Non-pigmented ciliary epithelial cell (primary cell): ENCODE measurements around the gene ZNF133.

GRCh38 chr20:17680877-17681397 is 1.1 kb downstream of the RRBP1 start:
- RRBS, result 2% methylated on average over 20 of the region's 62 CpGs

DNA sequence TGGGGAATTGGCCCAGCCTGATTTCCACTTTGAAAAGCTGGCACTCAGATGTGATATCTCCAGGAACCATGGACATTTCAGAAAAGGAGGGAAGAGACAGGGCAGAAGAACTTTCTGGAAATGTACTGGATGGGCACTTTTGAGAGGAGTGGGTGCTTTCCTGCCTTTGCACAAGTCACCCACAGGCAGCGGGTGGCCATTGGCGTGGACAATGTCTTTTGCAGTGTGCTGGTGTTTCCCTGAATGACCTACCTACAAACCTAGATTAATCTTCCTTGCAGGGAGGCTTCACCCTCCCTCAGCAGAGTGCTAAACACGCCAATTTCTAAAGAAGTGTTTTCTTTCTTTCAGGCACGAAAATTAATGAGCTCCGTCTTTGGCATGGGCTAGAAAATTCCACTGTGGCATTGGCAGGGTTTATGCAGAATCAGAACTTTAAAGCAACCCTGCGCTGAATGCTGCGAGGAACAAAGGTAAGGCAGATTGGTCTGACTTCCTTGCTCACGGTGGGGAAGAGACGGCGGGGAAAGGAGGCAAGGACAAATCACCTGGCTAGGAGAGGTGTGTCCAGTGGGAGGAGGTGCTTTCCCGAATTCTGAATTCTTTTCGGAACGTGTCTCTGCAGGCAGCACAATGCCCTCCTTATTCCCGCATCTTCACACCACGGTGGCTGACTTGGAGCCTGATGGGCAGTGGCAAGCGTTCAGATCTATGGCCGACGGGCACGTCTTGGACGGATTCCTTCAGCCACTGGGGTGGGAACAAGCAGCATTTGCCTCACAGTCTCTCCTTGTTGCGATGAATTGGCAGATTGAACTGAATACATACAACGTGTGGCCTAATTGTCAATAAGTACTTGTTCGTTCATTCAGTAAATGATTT is 6.3 kb upstream of the BANF2 start:
- RRBS, result no CpG with 5 or more reads among the region's 23 CpGs

DNA sequence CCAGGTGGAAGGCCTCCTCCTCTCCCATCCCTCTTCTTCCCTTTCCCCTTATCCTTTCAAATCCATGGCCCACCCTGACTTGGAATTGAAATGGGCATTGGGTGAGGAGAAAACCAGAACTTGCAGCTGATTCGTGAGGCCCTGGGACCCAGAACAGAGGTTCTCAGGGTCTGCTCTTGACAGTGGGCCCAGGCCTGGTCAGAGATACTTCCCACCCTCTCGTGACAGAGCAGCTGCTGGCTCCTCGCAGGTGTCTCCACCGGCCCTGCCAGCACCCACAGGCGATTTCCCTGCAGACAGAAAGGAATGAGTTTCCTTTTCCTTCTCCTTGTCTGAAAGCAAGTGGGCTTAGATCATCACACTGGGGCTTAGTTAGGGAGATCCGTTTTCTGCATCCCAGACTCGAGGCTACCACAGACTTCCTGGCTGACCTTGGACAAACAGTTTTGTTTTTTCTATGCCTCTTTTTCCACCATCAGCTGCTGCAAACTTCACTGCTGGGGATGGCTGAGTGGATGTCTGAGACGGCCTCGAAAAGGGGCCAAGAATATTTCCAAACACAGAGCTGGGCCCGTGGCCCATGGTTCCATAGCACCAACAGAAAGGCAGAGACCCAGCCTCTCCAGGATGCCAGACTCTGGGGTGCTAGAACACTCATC is 86.4 kb downstream of the BANF2 start:
- RRBS, result no CpG with 5 or more reads among the region's 10 CpGs

- RRBS, result no CpG with 5 or more reads among the region's 20 CpGs
Observed at GRCh38 chr20:17836134-17836932, 132.3 kb downstream of the SNX5 start.

GRCh38 chr20:17928400-17929475 is 39.9 kb downstream of the SNX5 start:
- RRBS, result no CpG with 5 or more reads among the region's 28 CpGs

- RRBS, result no CpG with 5 or more reads among the region's 5 CpGs
Observed at GRCh38 chr20:18018365-18018984, 39.2 kb downstream of the OVOL2 start.

GRCh38 chr20:18142348-18142822 is 4.7 kb downstream of the KAT14 start:
- RRBS, result no CpG with 5 or more reads among the region's 12 CpGs

DNA sequence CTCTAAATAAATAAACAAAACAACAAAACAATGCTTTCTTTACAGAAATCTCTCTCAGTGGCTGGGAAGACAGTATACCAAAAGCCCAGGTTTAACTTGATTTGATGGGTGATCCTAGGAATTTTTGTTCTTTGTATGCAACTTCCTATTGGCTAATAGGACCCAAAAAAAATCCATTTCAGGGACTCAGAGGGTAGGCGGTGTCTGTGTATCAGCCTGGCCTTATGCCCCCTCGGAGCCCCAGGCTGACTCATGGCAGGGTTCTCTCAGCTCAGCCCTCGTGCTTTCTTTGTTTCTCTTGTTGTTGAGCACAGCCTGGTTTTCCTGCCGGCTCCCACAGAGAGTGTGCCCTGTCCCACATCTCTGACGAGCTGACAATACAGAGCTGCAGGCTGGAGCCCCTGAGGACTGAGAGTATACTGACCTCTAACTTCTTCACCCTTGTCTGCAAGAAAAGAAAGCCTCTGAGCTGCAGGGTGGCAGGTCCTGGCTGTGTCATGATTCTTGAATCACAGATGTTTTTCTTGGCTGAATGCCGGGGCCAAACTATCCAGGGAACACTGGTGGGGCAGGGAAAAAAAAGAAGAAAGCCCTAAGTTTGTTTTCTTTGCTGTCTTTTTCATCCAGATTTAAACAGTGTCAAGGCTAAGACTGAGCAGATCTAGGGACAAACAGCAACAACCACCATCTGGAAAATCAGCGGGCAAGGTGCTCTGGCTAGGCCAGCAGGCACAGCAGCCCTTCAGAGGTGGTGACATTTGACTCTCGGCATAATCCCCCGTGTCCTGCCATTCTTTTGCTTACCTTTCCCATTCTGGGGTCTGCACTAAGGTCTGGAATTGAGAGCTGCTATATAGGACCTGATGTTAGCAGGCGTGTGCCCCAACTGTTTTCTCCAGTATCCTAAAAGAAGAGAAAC is 63.3 kb upstream of the ZNF133 start:
- RRBS, result no CpG with 5 or more reads among the region's 10 CpGs

- RRBS, result 1% methylated on average over 10 of the region's 50 CpGs
Observed at GRCh38 chr20:18288010-18288663, at the start of gene ZNF133. TSS of gene ZNF133 (plus strand) at chr20:18288527.

DNA sequence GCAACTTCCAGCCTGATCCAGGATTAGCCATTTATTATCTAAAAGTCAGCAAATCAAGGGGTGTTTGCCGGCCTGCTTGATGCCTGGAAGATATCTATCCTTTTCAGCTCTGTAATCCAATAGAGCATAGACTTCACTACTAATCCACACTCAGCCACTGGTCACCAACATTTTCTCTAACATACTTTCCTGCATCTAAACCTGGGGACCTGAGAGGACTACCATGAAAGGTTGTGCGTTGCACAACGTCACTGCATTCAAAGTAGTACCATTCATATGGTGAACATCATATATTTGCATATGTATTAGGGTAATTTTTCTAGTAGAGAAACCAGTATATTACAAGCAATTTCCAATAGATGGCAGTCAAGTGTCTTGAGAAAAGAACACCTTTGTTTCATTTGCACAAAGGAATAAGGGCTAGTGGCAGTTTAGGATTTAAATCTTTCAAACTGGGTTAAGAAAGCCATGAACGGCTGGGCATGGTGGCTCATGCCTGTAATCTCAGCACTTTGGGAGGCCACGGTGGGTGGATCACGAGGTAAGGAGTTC is 53.7 kb downstream of the DZANK1 start:
- RRBS, result no CpG with 5 or more reads among the region's 6 CpGs

DNA sequence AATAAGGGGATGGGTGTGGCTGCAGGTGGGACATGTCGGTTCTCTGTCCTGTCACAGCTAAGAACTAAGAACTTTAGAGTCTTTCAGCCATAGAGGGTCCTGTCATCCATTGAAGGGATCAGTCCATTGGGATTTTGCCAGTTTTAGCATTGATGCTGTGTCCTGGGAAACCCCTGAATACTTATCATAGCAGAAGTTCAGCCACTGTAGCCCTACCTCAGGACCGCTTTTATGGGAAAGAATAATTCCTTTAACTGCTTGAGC is 18.2 kb upstream of the SCP2D1 start:
- RRBS, result no CpG with 5 or more reads among the region's 2 CpGs

GRCh38 chr20:19751026-19751658 is 6.9 kb upstream of the RIN2 start:
- RRBS, result no CpG with 5 or more reads among the region's 6 CpGs

- RRBS, result no CpG with 5 or more reads among the region's 3 CpGs
Observed at GRCh38 chr20:19756641-19756886, 1.5 kb upstream of the RIN2 start.

DNA sequence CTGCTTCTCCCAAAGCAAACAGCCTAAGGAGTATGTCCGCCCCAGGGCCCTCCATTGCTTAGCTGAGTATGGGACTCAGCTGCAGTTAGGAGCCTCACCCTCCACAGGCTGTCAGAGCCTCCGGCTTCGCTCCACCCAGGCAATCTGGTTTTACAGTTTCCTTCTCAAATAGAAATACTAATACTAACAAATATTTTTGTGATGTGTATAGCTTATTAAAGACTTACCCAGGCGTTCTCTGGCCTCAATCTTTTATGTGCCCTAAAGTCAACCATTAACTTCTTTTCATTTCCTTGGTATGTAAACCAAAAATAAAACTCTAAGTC is 17.7 kb downstream of the RIN2 start:
- RRBS, result no CpG with 5 or more reads among the region's 4 CpGs

DNA sequence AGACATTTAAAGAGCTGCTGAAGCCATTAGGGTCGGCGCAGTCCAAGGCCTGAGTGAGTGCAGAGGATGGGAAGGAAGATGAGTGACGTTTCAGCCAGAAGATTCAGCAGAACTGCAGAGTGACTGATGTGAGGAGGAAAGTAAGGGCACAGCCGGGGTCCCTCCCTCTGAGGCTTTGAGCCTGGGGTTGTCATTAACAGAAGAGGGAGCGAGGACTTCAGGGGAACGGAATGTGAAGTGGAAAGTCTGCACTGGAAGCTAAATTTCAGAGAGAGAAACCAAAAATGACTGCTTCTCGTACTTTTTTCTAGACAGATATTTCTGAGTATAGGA is 117.7 kb downstream of the RIN2 start:
- RRBS, result no CpG with 5 or more reads among the region's 7 CpGs

- RRBS, result no CpG with 5 or more reads among the region's 2 CpGs
Observed at GRCh38 chr20:19889900-19890204, 127.3 kb upstream of the NAA20 start.

DNA sequence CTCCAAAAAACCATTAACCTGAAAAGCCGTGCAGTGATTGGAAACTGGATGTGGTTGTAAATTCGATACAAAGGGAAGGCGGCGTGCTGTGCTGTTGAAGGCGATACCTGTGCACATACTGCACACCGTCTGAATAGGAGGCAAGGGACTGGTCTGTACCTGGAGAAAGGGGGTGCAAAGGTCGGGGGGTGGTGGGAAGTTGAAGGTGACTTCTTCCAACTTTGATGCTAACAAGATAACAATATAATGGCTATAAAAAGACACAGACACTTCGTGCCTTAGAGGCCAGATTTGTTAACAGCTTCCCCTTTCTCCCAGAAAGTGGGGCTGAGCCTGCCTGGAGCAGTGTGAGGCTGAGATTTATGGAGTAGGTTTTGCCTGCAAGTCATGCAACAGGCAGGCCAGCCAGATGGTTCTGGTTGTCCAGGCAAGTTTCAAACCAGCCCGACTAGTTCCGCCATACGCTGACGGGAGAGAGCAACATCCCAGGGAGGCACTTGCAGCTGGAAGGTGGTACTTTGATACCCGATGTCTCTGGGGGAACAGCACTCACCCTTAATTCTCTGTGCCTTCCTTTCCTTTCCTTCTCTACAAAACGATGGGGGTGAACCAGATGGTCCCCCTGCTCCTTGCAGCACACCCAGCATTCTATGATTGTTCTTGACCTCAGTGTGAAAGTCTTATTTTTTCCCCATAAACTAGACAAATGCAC is 81.4 kb upstream of the NAA20 start:
- RRBS, result no CpG with 5 or more reads among the region's 14 CpGs

DNA sequence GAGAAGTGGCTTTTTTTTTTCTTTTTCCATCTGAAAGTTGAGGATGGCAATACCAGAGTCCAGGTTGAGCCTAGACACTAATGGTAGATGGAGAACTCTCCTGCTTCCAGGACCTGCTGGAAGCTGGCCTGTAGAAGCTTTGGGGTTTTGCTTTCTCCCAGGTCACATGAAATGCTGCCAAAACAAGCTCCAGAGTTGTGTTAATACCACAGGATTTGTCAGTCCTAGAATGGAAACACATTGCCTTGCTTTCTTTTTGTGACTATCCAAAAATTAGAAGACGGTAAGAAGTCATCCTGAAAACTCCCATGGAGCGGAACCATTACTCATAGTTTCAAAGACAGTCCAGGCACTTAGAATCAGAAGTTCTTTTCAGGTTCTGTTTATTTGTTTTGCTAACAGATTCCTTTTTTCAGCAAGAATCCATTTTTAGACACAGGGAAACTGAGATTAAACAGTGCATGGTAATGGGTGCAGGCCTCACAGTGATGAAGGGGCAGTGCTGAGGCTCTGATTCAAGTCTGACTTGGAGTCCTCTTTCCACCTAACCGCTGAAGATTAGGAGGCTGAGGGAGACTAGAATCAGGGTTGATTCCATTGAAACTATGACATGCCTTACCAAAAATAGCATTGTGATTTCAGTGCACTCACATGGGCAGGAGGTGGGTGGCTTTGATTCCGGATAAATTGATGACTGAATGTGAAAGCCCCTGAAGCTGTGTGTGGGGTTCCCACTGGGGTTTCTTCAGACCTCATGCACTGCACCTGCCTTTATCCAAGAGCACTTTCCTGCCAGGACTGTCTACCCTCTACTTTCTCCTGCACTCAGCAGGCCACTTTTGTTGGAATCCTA is 72.3 kb upstream of the NAA20 start:
- RRBS, result no CpG with 5 or more reads among the region's 4 CpGs

DNA sequence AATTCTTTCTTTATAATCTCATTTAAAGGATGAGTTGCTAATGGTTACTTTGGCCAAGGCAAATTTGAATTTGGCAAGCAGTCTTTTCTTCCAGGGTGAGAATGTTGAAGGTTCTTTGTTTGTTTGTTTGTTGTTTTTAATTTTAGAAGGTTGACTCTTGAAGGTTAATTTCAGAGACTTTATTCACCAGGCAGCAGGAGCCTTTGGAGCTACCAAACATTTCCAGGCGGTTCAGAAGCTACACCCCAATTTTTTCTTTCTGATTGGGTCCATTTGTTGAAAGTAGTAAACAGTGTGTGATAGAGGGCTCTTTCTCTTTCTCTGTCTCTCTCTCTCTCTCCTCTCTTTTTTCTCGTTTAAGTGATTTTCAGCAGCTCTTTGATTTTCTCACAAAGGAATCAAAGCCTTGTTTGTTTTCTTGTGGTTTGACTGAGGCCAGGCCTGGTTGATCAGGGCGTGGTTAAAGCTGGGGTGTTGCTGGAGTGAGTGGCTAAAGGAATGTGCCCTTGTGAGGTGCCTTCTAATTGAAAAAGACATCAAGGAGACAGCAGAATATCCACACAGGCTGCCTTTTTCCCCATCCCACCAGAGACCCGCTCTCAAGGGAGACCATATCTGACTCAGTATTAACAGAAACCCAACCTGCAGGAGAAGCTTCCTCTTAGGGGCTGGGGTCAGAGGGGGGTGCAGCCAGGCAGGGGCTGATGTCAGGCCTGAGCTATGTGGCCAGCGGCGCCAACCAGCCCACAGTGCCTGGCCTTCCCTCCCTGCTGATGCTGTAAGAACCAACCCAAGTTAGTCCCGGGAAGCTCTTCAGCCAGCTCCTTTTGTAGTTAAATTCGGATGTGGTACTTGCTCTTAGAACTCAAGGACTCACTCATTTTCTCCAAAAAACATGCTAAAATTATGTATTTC is 40.4 kb upstream of the NAA20 start:
- RRBS, result no CpG with 5 or more reads among the region's 8 CpGs

GRCh38 chr20:20002937-20004059 is 13.9 kb upstream of the NAA20 start:
- RRBS, result 82% methylated on average over 2 of the region's 27 CpGs